Airway epithelial cell (primary cell): ENCODE data around the genes ACTN4, FBXO27, ACP7, IFNL3 and PAF1.

DNA sequence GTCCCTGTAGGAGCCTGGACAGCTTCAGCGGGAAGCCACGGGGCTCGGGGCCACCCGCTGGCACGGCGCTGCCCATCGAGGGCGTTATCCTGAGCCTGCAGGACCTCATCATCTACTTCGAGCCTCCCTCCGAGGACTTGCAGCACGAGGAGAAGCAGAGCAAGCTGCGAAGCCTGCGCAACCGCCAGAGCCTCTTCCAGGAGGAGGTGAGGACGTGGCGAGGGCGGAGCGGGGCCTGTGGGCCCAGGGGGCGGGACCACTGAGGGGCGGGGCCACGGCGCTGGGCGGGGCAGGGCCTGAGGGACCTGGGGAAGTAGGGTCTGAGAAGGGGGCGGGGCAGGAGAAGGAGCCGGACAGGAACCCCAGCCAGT, 19.3 kb downstream of the RYR1 start:
- RAMPAGE, long total RNA: no peak

DNA sequence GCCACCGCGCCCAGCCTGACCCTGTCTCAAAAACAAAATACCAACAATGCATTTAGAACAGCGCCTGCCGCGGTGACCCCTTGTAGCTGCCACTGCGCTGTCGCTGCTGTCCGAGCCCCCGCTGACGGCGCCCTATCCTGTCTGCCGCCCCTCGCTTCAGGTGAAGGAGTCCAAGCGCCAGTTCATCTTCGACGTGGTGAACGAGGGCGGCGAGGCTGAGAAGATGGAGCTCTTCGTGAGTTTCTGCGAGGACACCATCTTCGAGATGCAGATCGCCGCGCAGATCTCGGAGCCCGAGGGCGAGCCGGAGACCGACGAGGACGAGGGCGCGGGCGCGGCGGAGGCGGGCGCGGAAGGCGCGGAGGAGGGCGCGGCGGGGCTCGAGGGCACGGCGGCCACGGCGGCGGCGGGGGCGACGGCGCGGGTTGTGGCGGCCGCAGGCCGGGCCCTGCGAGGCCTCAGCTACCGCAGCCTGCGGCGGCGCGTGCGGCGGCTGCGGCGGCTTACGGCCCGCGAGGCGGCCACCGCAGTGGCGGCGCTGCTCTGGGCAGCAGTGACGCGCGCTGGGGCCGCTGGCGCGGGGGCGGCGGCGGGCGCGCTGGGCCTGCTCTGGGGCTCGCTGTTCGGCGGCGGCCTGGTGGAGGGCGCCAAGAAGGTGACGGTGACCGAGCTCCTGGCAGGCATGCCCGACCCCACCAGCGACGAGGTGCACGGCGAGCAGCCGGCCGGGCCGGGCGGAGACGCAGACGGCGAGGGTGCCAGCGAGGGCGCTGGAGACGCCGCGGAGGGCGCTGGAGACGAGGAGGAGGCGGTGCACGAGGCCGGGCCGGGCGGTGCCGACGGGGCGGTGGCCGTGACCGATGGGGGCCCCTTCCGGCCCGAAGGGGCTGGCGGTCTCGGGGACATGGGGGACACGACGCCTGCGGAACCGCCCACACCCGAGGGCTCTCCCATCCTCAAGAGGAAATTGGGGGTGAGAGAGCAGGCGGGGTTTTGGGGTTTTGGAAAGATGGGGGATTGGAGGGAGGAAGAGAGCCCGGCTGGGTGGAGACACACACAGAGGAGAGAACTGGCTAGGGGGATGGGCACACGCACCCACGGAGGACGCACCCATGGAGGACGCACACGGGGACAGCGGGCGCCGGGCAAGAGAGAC, 52.6 kb downstream of the MAP4K1 start:
- RAMPAGE, long total RNA: no peak

GRCh38 chr19:38595743-38596707, 21.7 kb downstream of the MAP4K1 start:
- RAMPAGE, long total RNA: no peak

DNA sequence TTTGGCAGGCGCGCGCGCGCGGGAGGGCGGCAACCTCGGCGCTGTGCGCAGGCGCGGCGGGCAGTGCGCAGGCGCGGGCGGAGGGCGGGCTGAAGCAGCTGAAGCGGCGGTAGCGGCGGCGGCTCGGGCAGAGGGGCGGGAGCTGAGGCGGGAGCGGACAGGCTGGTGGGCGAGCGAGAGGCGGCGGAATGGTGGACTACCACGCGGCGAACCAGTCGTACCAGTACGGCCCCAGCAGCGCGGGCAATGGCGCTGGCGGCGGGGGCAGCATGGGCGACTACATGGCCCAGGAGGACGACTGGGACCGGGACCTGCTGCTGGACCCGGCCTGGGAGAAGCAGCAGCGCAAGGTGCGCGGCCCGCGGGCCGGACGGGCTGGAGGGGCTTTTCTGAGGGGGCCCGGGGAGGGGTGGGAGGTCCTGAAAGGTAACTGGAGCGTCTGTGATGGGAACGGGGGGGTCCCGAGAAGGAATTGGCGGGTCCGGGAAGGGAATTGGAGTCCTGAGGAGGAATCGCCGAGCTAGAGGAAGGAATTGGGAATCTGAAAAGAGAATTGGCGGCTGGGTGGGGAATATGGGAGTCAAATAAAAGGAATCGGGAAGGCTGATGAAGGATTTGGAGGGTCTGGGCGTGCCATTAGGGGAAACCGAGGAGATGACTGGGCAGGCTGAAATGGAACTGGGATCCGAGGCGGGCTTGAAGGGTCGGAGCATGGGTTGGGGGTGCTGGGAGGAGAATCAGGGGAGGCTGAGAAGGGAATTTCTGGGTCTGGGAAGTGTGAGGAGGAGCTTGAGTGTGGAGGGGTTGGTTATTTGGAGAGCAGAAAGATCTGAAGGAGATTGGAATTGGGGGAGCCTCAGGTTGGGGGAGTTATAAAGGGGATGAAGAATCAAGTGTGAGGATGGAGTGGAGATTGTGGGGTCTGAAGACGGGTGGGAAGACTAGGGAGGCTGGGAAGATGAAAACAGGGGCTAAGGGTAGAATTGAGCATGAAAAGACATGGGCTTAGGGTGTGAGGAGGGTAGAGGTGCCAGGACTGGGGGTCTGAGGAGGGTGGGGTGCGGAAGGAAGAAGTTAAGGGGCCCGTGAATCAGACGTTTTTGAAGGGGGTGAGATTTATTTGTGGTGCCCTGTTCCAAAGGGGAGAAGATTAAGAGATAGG, at the start of gene ACTN4:
Gene ACTN4, plus strand, starts transcription at position 92 of the 1,162 bp plus-strand sequence.
- RAMPAGE, long total RNA: start-site peak on the plus strand centred at position 156 of the sequence, 173 bp wide, 2,962 and 1,238 reads in 2 replicates

- RAMPAGE, long total RNA: no peak
Measured at GRCh38 chr19:38657515-38658339, 10.3 kb downstream of the ACTN4 start.

DNA sequence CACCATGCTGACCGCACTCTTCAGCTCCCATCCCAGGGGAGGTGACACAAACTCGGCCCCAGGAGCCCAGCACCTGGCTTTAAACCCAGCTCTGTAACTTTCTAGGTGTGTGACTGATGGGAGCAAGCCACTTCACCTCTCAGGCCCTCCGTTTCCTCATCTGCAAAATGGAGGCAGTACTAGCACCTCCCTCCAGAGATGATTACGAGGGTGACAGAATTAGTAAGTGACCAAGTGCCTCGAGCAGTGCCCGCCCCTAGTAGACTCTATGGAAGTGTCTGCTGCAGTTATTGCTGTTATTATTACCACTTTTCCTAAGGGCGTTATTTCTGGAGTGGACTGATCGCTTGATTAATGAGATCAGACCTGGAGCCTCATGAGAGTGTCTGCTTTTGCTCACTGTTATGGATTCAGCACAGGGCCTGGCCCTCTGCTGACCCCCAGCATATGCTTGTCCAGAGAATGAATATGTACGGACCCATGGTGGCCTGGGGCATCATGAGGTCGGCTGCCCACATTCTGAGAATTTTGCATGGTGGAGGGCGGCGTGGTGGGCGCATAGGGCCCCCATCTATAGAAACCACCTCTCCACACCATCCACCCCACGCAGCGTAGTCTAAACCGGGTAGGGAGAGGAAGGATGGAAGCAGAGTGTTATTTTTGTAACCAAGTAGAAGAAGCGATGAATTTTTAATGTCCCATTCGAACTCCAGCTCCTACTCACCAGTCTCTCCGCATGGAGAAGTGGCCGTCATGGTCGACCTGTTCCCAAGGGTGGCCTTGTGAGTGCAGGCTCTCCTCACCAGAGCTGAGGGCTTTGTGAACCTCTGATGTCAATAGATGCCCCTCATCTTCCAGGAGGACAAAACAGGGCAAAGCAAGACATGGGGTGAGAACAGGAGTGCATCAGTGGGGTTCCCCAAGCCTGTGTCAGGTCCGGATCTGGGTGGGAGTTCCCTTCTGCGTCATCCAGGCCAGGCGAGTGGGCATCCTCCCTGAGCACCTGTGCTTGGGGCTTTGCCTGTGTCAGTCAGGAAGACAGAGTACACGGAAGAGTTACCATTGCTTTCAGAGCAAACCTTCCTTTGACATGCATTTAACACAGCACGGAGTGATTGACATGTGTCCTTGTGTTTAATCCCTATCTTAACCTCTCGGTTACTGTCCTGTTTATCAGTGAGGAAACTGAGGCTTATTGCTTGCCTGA, 48.0 kb downstream of the CAPN12 start:
- RAMPAGE, long total RNA: no peak

DNA sequence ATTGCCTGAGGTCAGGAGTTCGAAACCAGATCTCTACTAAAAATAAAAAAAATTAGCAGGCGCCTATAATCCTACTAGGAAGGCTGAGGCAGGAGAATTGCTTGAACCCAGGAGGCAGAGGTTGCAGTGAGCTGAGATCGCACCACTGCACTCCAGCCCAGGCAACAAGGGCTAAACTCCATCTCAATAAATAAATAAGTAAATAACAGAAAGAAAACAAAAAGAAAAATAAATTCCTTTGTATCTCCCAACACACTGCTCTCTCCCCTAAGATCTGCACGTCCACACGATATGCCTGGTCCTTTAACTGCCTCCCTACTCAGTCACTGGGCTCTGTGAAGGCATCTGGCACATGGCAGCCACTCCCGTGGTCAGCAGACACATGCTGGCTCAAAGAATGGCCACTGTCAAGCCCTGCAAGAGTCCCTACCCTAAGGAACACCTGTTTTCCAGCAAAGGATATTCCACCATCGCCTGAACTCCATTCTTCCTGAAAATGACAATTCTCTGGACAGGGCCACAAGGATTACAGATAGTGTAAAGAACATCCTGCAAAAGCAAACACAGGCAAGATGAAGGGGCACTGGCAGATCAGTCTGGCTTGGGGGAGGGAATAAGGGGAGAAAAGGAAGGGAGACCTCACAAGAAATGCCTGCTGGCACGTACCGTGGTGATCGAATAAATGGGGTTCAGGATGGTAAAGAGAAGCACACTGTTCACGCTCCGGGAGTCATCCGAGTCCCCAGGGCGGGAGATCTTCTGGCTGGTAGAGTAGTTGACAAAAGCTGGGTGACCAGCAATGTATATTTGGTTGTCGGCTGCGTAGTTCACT, 4.4 kb downstream of the HNRNPL start:
- RAMPAGE, long total RNA: no peak

- RAMPAGE, long total RNA: no peak
Measured at GRCh38 chr19:38941366-38942482, 11.0 kb downstream of the MRPS12 start.

- RAMPAGE, long total RNA: no peak
Measured at GRCh38 chr19:39032388-39032898, at the start of gene FBXO27. Gene FBXO27, minus strand, starts transcription at chr19:39032549.

DNA sequence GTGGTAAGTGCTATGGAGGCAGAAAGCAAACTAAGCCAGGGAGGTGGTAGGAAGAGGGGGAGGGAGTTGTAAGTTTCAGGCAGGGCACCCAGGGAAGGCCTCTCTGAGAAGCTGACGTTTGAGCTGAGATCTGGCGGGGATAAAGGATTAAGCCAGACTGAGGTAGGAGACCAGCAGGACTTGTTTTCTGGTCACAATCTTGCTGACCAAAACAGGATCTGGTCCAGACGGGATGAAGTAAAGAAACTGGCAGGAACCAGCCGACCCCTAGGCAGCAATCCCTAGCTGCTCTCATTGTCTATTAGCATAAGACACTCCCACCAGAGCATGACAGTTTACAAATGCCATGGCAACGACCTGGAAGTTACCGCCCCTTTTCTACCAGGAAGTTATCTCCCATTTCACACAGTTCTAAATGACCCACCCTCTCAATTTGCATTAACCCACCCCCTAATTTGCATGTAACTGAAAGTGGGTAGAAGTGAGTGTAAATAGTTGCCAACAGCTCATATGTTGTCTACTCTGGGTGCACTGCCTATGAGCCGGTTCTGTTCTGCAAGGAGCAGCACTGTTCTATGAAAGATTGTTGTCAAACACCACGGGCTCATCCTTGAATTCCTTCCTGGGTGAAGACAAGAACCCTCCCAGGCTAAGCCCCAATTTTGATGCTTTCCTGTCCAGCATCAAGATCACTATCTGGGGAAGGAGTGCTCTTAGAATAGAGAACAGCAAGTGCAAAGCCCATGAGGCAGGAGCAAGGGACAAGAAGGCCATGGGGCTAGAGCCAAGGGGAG, 13.8 kb upstream of the FBXO27 start:
- RAMPAGE, long total RNA: no peak

DNA sequence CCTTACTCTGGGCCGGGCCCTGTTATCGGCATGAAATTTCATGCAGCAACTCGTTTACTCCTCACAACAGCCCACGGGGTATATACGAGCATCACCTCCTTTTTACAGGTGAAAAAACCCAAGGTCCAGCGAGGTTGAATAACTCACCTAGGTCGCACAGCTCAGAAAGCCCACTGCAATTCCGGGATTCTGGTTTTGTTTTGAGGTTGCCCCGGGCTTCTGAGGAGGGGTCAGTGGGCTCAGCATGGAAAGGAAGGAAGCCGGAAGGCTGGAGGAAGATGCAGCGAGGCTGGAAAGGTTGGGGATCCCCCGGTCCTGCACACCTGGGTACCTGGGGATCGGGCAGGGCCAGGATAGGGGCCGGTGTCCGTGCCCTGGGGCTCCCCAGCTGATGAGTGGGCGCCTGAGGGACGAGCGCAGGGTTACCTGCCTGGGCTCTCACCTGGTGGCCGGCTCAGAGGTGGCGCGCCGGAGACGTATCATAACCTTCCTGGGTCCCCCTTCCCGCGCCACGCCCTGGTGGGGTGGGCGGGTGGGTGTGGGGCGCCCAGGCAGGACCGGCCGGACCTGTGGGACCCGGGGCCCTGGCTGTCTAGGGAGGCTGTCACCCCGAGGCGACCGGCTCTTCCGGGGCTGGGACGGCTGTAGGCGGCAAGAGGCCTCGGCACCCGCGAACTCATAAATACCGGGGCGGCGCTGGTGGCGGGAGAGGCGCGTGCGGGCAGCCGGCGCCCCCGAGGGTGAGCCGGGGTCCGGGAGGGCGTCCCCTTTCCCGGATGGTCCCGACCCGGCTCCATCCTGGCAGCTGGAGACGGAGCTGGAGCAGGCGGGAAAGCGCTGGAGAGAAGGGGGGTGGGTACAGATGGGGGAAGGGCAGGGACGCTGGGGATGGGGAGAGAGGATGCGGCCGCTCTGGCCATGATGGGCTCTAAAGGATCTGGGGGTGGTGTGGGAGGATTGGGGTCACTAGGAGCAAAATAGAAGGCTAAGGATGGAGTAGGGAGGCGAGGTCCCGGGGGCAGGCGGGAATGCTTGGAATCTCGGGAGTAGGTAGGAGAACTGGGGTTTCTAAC, at the start of gene ACP7:
Gene ACP7, plus strand, starts transcription at position 708 of the 1,073 bp plus-strand sequence.
- RAMPAGE, long total RNA: no peak

- RAMPAGE, long total RNA: no peak
Measured at GRCh38 chr19:39135958-39137245, 10.8 kb downstream of the PAK4 start.

GRCh38 chr19:39167080-39167476, 29.7 kb upstream of the NCCRP1 start:
- RAMPAGE, long total RNA: no peak

GRCh38 chr19:39198022-39198376, 1.2 kb downstream of the NCCRP1 start:
- RAMPAGE, long total RNA: no peak

DNA sequence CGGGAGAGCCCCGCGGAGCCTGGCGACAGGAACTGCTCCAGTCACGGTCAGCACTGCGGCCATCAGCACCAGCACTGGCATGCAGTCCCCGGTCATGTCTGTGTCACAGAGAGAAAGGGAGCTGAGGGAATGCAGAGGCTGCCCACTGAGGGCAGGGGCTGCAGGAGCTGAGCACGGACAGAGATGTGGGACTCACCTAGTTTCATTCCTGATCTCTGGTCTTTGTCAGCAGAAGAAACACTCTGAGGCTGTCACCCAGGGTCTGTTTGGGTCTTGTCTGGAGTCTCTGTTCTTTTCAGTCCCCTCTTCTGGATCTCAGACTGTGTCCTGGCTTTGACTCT, at the start of gene IFNL3:
Gene IFNL3, minus strand, starts transcription at position 135 of the 341 bp plus-strand sequence.
- RAMPAGE, long total RNA: no peak

- RAMPAGE, long total RNA: no peak
Measured at GRCh38 chr19:39297992-39298726, 2.0 kb downstream of the IFNL1 start.

DNA sequence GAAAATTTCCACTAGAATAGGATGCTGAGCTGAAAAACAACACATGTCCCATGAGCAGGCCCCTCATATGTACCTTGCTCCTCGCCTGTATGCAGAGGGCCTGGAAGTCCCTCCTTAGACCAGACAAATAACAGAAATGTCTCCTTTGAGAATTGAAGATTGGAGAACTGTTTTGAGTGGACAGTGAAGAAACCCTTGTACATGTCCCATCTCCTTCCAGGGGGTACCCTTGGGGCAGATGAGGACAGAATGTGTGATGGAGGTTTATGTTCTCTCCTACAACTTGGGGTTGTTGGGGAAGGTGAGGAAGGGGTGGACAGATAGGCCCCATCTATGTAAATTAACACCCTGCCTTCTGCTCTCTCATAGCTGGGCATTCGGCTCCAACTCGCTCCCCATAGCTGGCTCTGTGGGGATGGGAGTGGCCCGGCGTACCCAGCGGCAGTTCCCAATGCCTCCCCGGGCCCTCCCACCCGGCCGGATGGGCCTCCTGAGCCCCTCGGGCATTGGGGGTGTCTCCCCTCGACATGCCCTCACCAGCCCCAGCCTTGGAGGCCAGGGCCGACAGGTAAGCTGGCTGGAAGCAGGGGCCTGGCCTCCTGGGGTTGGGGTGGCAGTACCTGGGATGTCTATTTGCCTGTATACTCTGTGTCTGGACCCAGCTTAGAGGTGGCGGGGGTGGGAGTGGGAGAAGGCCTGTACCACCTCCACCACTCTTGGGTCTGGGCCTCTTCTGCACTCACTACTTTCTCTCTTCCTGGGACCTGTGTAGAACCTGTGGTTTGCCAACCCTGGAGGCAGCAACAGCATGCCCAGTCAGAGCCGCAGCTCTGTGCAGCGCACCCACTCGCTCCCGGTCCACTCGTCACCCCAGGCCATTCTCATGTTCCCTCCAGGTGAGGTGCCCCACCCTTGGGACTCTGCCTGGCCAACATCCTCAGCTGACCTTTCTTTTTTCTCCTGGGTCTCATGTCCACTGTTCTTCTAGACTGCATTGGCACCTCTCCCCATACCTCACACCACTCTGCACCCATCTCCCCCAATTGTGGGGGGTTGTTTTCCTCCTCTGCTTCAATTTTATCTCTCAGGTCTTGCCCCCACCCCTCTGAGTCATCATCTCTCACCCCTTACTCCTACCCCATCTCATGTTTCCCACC, 10.3 kb downstream of the PAF1 start:
- RAMPAGE, long total RNA: no peak

- RAMPAGE, long total RNA: start-site peak on the minus strand at chr19:39390870-39390917, 107 and 20 reads in 2 replicates; start-site peak on the minus strand at chr19:39390992-39391117, 403 and 103 reads in 2 replicates
Measured at GRCh38 chr19:39390419-39391279, at the start of gene PAF1. Gene PAF1, minus strand, starts transcription at chr19:39391106.

DNA sequence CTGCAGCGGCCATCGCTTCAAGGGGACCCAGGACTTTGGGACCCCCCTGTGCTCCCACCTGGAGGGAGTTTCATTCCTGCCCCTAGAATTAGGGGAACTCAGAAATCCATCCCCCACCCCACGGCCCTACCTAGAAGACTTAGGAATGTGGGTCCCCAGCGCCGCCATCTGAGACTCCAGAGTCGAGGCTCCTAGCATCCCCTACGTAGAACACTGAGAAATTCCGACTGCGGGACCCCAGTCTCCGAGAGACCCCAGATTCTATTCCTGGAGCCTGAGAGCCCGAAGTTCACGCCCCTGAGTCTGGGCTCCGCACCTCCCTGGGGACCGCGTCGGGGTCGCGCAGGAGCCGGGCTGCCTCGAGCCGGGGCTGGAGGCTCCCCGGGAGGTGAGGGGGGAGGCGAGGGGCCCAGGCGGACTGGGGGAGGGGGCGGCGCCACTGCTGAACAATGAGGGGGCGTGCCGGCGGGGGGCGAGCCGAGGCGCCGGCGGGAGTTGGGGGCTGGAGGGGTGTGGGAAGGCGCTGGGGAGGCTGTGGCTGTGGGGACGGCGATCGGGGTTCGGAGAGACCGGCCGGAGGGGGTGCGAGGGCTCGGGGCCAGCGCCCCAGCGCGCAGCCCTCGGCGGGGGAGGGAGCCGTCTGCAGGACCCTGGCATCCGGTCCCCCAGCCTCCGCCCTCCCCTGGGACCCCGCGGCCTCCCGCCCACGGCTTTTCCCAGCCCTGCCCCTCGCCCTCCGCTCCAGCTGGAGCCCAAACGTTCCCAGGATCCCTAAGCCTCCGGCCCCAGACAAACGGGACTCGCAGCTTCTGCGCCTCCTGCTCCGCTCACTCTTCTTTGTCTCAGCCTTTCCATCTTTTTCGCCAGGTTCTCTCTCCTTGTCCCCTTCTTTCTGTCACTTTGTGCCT, 810 bp downstream of the PLEKHG2 start:
- RAMPAGE, long total RNA: no peak

- RAMPAGE, long total RNA: no peak
Measured at GRCh38 chr19:39423761-39424551, 11.5 kb downstream of the PLEKHG2 start.